Camera-type eye (tissue), 1 donor: ENCODE measurements around the gene SNX20.

DNA sequence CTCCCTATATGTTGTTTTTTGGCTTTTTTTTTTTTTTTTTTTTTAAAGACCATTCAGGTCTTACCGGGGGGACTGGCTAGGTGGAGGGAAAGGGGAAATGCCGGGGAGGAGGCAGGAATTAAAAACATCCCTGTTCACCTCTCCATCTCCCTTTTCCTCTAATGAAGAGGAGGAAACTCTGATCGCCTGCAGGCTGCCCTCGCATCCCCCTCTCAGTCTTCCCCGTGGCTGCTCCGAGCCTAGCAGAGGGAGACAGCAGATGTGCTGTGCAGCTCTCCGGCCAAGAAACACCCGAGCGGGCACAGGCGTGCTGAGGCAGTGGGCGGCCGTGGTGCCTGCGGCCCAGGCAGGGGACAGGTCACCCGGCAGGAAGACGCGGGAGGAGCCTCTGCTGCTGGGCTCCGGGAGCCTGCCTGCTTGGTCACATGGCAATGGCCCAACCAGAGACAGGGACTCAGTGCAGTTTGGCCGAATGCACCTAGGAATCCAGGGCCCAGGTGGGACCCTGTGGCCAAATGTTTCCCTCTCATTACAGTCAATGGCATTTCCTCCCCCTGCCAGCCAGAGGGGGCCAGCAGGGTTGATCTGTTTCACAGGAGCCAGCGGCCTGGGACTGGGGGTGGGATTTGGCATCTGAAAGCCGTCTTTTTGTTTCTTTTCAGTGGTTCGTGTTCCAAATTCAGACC, 118.1 kb downstream of the C16orf78 start:
- RAMPAGE, long total RNA: no peak

- RAMPAGE, long total RNA: no peak
Observed at GRCh38 chr16:49527900-49529015, 154.7 kb downstream of the C16orf78 start.

- RAMPAGE, long total RNA: no peak
Observed at GRCh38 chr16:49557097-49557576, 183.5 kb downstream of the C16orf78 start.

DNA sequence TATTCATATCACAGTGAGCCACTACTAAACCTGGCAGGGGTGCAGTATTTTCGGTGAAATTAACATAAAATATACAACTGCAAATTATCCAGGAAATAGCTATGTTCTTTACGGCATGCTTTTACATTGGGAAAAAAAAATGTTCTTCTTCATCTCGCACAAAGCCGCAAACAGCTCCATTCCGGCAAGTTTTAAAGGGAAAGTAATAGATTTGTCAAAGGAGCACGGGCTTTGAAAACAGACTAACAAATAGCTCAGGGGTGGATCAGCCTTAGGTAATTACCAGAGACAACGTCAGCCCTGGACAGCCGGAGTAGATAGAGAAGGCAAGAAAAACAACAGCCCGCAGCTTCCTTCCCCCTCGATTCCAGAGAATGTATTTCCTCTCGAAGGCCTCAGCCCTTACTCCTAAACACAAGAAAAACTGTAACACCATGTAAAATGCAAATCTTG, 222.5 kb downstream of the C16orf78 start:
- RAMPAGE, long total RNA: no peak

GRCh38 chr16:49663460-49664718, 192.0 kb downstream of the ZNF423 start:
- RAMPAGE, long total RNA: start-site peak on the minus strand at chr16:49664180-49664296, 35 reads

GRCh38 chr16:49698197-49698906, 157.6 kb downstream of the ZNF423 start:
- RAMPAGE, long total RNA: no peak

DNA sequence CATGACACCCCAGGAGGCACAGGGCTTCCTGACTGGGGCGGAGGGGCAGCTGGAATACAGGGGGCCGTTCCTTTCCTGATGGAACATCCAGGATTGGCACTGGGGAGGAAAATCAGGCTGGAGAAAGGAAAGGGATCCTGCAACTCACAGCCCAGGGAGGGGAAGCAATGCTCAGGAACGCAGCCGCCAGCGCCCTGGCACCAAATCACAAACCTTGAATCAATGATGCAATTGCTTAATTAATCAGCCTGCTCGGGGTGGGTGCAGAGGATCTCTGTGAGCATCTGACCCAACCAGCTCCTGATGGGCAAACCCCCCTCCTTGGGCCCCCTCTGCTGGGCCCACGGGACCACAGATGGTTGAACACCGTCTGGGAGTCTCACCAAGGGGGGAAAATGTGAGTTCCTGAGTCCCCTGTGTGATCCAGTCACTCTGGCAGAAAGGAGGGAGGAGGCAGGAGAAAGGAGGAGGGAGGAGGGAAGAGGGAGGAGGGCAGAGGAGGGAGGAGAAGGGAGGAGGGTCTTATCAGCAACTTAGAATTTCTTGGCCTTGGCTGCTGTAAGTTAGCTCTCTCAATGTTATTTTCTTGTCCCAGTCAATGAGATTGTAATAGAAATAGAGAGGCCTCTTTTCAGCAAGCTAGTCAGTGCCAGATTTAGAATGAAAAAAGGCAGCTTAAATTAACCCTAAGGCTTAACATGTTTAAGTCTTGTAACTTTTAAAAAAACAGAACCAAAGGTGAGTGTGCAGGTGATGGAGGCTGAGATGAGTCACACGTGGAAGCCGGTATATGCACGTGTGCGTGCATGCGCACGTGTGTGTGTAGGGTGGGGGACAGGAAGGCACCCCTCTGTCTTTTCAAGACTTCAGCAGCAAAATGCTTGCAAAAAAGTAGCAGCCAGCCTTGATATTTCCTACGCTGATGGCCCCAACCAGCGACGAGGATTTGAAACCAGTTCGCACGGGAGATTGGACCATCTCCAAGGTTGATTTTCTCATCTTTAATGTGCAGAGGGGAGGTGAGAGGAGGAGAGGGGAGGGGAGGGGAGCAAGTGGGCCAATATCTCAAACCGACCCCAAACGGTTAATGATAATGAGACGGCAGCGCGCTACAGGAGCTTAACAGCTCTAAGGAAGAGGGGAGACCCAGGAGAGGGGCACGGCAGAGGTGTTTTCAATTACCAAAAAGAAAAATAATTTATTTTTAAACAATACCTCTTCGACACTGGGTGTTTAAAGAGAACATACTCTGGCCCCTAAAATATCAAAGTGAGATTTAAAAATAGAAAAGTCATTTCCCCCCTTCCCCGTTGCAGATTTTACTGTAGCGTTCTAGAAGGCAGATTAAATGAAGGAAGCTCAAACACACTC, 155.0 kb downstream of the ZNF423 start:
- RAMPAGE, long total RNA: no peak

DNA sequence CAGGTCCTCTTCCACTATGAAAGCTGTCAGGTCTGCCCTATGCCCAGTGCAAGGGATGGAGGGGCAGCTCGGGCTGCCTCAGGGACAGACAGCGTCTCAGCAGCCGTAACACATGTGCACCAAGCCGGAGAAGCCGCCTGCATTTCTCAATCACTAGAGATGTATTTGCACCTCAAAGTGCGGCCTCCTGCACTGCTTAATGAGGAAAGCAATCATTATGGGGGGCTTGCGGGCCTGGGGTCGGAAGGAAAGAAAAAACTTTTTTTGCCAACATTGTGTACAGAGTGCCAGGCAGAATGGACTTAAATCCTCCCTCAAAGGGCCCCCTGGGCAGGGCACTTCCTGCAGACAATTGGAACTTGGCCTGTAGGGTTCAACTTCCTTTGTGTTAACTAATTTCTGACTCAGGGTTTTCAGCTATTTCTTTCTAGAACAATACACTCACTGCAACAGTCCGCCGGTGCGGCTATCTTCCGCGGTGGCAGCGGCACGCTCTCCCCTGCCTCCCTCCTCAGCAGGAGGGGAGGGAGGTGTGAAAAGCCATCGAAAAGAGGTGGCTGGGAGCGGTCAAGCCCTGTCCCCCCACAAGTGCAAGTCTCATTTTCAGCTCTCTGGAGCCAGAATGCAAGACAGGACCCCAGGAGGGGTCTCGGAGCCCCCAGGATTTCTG, 101.2 kb downstream of the ZNF423 start:
- RAMPAGE, long total RNA: no peak

DNA sequence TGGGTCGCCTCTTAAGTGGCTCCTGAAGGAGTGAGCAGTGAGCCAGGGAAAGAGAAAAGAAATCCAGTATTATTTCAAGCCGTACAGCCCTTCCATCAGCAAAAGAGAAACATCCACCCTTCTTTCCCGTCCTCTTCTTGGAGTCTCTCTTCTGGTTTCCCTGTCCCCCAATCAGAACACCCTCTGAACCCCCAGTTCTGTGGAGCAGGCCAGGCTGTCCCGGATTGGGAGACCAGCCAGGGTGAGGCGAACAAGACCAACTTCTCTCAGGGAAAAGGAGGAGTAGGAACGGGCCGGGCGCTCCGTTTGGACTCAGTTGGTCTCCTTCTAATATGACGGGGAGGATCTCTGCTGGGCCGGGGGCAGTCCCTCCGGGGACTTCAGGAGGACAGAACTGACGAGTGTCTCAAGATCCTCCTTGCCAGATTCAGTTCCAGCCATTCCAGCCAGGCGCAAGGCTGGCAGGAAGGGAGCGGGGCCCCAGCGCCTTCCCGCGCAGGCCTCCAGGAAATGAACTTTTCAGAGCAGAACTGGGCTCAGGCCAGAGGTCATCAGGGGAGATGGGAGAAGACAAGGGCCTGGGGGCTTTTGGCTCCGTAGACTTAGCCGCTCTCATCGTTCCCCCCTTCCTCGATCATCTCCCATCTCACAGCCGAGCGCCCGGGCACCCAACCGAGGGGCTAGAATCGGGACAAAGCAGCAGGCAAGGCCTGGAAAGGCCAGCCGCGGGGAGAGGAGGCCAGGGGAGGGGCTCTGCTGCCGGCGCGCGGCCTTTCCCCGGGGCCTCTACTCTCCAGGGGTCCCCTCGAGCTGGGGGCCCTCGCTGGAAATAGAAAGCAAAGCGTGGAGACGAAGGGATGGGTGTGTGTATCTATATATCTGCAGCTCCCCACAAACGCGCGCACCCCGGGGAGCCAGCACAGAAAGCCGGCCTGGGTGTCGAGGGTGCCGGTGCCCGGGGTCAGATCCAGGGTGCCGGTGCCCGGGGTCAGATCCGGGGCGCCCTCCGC, 1.6 kb downstream of the ZNF423 start:
- RAMPAGE, long total RNA: no peak

DNA sequence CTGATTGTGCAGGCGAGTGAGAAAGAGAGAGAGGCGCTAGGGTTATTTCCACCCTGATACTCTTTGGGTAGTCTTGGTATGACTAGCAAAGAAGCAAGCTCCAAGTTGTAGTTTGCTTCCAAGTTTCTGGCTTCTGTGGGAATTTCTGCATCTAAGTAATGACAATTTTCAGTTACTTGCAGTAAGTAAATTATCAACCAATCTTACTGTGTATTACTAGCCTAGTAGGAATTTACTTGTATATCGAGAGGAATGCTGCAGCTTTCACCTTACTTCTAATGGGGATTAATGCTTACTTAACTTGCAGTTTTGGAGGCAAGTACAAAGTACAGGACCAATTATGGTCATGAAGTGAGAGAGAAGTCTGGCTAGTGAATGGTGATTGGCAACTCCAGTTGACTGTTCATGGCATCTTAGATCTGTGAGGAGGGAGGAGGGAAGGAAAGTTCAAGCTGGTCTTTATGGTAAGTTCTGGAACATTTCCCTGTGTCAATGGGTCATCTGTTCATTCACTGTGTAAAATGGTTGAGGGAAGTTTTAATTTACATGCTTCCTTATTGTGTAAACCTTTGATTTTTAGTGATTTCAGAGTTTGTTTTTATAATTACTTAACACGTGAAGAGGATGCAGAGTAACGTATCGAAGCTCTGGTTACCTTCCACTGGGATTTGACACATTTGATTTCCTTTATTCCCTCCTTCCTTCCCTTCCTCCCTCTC, 32.1 kb downstream of the TENT4B start:
- RAMPAGE, long total RNA: no peak

DNA sequence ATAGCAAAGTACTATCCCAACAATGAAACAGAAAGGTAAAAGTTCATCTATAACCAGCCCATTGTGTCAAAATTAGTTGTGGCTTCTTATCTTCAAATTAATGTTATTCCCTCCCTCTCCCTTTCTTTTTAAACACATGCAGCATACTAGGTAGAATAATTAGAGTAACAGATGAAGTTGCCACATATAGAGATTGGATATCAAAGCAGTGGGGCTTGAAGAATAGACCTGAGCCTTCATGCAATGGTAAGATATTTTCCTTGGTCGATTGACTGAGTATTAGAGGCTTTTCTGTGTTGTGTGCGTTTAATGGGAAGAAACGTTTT, 41.6 kb upstream of the ADCY7 start:
- RAMPAGE, long total RNA: no peak

- RAMPAGE, long total RNA: no peak
Observed at GRCh38 chr16:50227675-50228184, 38.6 kb upstream of the ADCY7 start.

GRCh38 chr16:50235304-50236156, 30.8 kb upstream of the ADCY7 start:
- RAMPAGE, long total RNA: no peak

GRCh38 chr16:50326849-50327511, 41.8 kb downstream of the BRD7 start:
- RAMPAGE, long total RNA: no peak

GRCh38 chr16:50681073-50681607, at the start of gene SNX20:
Gene SNX20 (minus strand): TSS chr16:50681312.
- RAMPAGE, long total RNA: no peak

- RAMPAGE, long total RNA: no peak
Observed at GRCh38 chr16:50708210-50709075, 15.0 kb downstream of the NOD2 start.

- RAMPAGE, long total RNA: no peak
Observed at GRCh38 chr16:50758070-50758630, 16.3 kb downstream of the CYLD start.

DNA sequence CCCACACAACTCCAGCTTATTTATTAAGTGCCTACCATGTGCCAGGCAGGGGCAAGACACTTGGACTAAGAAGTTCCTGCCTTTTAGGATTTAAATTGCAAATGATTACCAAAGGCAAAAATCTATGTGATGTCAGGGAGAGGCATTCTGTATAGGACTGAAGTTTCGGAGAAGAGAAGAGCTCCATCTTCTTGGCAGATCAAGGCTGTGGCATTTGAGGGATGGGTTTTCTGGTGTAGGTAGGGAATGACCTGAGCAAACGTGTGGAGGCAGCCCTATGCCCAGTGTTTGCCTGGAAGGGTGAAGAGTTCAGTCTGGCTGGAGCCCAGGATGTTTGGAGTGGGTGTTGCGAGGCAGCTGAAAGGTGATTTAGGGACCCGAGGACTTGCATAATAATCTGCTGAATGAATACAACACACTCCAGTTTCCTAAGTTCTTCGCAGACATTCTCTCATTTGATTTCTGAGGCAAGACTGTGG, 186.1 kb downstream of the CYLD start:
- RAMPAGE, long total RNA: no peak

GRCh38 chr16:51055570-51056172, 95.4 kb downstream of the SALL1 start:
- RAMPAGE, long total RNA: no peak

DNA sequence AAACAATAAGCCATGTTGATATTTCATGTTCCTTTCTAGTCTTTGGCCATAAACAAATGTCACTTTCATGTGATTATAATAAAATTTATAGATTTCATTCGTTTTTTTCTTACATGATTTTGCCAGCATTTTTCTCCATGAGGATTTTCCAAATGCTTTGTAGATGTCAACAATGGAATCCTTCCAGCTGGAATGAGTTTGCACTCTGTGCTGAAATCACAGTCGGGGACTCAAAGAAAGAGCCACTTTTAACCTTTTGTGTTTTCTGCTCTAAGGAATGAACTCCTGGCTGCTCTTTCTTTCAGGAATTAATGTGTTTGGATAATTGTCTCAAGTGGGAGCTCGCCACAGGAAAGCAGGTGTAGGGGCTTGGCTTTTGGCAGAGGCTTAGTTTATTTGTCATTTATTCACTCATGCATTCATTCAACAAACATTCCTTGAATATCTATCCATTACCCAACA, 372.3 kb upstream of the SALL1 start:
- RAMPAGE, long total RNA: no peak